Measurements from ENCODE around the gene MC5R.

GRCh38 chr18:12885320-12885981 lies 1.4 kb upstream of the PTPN2 start:
- PRO-cap: no peak

DNA sequence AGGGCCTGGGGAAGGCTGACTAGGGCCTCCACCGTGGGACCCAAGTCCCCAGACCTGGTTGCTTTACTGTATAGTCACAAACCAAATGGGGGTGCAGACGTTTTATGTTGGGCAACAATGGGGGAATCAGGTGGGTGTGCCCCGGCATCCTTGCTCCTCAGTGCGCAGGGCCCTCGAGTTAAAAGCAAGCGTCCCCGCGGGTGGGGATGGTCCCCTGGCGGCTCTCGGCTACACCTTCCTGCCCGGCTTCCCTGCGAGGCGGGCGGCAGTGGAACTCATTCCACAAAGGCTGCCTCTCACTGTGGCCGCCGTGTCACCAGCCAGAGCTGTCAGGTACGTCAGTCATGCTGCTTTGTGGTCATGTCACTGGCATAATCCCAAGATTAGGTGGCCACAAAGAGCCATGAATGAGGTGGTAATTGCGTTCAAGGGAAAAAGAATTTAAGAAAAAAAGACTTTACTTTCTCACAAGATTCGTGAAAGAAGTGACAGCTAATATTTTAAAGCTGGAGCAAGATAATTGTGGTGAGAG lies 82.5 kb upstream of the LDLRAD4 start:
- PRO-cap: no peak

GRCh38 chr18:13186549-13187047 lies 32.0 kb upstream of the LDLRAD4 start:
- PRO-cap: no peak

- PRO-cap: no peak
These were observed 17.4 kb downstream of the LDLRAD4 start for GRCh38 chr18:13236009-13236355.

- PRO-cap: unidirectional peak, minus-strand start at chr18:13271573; unidirectional peak, minus-strand start at chr18:13271682
These were observed 52.9 kb downstream of the LDLRAD4 start for GRCh38 chr18:13271261-13272021.

- PRO-cap: no peak
These were observed 164.5 kb downstream of the LDLRAD4 start for GRCh38 chr18:13382969-13383557.

DNA sequence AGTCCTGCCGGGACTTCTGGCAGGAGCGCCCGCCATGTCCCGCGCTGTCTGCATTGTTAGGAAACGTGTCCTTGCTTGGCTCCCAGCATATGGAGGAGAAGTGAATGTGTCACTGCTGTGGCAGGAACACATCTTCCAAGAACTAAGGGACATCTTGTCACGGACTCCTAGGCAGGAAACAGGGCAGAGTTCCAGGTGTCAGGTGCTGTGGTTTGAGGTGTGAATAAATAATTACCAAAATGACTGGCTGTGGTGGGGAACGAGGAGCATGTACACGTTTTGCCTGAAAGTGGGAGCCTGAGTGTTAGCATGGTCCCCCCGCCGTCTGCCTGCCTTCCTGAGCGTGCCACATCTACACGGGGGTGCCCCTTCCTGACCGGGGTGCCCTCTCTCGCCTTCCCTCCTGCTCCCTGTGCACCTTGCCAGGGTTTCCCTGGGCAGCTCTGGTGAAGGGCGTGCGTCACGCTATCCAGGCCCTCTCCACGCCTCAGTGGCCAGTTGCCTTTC lies 237.5 kb downstream of the LDLRAD4 start:
- PRO-cap: no peak

GRCh38 chr18:13471903-13472633 lies 253.5 kb downstream of the LDLRAD4 start:
- PRO-cap: no peak

GRCh38 chr18:13531571-13532078 lies 194.7 kb downstream of the FAM210A start:
- PRO-cap: no peak

DNA sequence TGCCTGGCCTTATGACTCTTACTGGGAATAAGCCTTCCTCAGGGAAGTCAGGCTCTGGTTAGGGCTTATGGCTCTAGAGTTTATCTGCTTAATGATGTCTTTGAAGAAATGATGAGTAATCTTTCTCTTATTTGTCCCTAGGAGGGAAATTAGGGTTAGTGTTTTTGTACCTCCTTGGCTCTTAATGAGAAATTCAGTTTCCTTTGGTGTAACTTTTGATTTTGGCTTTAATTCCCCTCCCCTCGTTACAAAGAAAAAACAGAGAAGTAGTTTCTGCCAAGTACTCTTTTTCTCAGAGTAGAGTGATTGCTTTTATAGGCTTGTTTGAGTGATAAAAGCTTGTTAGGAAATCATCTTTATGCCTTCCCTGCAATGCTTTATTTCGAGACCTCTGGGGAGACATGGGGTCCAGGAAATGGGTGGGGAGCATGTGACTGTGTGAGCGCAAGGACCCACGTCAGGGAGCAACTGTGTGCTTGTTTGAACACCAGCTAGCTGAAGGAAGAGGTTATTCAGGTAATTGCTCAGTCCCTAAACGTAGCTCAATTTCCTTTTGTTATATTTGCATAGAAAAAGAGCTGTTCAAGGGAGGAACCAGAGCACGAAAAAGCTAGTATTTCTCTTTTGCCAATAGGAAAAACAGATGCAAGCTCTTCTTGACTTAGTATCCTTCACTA lies 187.4 kb downstream of the FAM210A start:
- PRO-cap: no peak

- PRO-cap: no peak
These were observed 163.9 kb downstream of the FAM210A start for GRCh38 chr18:13562194-13563133.

DNA sequence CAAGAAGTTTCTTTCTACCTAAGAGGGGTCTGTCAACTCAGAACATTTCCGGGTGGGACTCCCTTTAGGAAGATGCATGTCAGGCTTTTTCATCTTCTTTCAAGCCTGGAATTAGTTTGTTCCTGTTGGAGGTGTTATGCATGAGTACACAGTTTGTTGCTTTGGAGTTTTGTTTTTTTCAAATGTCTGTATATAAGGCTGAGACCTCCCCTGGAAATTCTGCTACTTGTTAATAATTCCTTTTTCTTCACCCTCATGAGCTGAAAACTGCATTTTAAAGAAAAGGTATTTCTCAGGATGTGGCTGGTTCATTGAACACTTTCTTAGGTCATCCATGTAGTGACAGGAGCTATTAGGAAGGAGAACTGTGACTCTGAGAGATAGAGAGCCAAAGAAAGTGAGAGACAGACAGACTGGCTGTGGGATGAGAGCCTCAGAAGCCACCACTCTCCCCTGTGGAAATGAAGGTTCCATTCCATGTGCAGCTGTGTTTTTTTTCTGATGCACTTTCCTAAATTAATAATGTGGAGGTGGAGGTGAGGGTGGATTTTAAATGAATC lies 113.4 kb downstream of the FAM210A start:
- PRO-cap: no peak

- PRO-cap: no peak
These were observed at the start of gene MC5R for GRCh38 chr18:13823862-13824448. Gene MC5R (plus strand): TSS chr18:13824149.

DNA sequence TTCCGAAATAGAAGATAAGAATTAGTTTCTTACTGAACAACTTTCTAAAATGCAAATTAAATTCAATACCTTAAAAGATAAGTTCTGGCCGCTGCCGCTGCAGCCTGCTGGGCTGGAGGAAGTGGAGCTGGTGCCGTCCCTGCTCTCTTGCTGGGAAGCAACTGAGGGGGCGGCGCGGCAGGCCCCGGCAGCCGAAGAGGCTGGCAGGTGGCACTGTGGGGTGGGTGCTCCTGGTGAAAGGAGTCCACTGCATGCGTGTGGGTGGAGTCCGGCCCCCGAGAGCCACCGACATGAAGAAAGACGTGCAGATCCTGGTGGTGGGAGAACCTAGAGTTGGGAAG lies 89.5 kb upstream of the ZNF519 start:
- PRO-cap: no peak

DNA sequence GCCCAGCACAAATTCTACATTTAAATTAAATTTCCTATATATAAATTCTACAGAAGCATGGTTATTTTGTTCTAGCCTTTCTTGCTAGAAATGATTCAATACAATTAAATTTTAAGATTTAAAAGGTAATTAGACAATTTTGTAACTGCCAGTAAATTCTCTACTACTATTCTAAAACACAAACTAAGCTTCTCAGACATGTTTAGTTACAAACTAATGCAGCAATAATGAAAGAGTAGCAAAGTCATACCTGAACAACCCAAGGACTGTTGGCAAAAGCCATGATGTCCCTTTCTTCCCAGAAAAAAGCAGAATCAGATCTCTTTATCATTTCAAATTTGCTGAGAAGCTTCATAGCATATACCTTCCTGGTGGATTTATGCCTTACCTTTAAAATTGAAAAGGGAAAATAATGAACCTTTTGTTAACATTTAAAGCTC lies 62.8 kb downstream of the ROCK1 start:
- PRO-cap: no peak

- PRO-cap: bidirectional peak, plus-strand start at chr18:21112019, minus-strand start at chr18:21111728
These were observed 226 bp upstream of the ROCK1 start for GRCh38 chr18:21111900-21112178.

- PRO-cap: no peak
These were observed 43.2 kb upstream of the GREB1L start for GRCh38 chr18:21198859-21199148.

DNA sequence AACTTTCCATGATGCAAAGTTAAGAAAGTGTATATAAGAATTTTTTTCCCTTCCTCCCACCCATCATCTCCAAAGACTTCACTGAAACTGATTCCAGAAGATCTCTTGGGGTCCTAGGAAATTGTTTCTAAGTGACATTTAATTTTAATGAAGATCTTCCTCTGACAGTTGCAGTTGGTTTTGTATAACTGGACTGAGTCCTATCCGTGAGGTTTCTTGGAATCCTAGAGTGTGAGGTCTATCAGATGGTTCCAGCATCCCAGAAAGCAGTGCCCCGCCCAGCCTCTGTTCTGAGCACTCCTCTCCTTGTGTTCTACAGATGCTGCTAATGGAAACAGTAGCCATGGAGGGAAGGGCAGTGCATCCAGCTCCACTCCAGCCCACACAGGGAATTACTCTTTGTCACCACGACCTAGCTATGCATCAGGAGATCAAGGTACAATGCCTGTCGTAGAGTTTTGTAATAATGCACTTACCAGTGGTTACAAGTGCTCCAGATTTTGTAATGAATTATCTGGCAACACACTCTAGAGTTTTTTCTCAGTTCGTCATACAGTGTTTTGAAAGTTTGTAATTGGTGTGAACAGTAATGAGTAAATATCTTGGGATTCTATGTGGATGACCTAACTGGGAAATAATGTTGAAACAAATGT lies 161.2 kb downstream of the ESCO1 start:
- PRO-cap: no peak

DNA sequence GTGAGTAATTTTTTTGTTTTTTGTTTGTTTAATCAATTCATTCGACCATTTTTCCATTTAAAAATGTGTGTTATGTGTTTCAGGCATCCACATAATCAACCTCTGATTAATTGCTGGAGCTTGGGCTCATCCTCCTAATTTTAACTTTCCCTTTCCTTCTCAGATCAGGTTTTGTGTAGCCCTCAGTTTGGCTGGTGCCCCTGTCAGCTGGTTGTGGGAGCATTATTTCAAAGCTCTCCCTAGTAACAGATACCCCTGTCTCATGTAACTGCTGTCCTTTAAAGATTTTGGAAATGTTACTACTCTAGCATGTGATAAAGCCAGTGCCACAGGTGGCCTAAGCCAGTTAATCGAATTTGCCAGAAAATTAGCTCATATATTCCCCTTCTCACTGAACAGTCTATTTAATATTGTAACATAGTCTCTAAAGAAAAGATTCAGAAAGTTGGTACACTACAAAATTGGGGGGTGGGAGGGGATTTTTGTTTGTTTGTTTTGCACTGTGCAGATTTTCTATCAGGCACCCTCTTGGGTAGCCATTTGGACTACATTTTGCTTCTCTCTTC lies 150.6 kb downstream of the ESCO1 start:
- PRO-cap: no peak

DNA sequence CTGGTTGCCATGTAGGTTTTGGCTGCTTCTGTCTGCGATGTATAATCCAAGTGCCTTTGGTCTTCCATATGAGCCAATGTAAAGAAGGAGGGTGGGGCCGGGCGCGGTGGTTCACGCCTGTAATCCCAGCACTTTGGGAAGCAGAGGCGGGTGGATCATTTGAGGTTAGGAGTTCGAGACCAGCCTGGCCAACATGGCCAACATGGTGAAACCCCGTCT lies 533 bp upstream of the ESCO1 start:
- PRO-cap: bidirectional peak, plus-strand start at position 81 of the sequence, minus-strand start outside the sequence

Measured in right cardiac atrium (tissue), 1 donor.